HTERT-HM (cell line): ENCODE measurements around a stretch of chr11.

DNA sequence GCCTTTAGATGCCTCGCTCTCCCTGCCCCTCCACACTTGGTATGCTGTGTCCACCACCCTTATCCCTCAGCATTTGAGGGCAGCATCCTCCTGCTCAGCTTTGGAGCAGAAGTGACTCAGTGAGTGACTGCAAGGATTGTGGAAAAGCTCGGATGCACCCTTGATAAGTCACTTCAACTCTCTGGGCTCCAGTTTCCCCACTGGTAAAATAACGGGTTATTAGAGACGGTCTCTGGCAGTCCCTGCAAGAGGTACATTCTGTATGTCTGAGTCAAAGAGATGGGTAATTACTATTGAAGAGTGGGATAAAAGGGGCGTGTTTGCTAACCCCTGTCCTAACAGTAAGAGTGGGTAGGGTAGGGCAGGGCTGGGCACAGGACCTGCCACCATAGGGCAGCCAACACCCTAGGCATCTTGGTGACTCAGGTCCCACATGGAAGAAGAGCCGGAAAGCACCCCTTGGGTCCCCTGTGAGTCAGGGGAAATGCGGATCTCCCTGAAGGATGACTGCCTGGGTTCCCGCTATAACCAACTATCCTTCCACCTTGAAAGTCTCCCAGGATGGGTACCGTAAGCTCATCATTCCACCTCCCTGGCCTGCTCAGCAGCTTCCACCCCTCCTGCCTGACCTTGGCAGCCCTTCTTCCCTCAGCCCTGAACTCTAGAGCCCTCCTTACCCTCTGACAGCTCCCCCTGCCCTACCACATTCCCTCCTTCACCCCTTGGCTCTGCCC lies 7.3 kb upstream of the AHNAK start:
- RRBS = no CpG with 5 or more reads among the region's 9 CpGs

DNA sequence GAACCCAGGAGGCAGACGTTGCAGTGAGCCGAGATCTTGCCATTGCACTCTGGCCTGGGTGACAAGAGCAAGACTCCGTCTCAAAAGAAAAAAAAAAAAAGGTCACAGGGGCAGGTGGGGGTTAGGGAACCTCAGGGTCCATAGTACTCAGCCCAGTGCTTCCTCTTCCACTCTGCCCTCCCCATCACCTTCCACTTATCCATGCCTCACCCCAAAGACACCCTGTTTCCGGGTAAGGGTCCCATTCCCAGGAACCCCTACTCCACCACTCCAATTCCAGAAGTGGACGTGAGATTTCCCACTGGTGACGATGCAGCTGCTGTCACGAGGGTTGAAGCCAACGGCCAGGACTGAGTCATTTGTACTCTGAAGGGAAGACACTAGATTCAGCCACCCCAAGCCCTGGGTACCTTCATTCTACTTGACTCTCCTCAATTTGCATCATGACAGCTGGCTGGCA lies 5.1 kb downstream of the EML3 start:
- RRBS = no CpG with 5 or more reads among the region's 8 CpGs

DNA sequence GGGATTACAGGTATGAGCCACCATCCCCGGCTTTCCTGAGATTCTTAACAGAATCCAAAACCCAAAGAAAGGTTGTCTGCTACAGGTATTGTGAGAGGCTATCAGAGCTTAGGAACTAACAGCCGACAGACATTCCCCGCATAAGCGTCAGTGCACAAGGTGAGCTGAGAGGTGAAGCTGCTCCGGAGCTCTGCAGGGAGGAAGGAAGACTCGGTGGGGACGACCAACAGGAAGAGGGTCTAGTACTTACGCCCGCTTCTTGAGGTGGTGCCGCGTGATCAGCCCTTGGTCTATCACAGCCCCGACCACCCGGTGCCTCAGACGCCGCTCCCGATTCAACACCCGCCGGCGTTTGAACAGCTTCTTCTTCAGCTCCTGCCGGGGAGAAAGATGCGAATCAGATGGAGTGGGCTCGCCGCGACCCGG lies 398 bp downstream of the C11orf98 start:
- RRBS = under 1% methylated on average over 10 of the region's 25 CpGs

DNA sequence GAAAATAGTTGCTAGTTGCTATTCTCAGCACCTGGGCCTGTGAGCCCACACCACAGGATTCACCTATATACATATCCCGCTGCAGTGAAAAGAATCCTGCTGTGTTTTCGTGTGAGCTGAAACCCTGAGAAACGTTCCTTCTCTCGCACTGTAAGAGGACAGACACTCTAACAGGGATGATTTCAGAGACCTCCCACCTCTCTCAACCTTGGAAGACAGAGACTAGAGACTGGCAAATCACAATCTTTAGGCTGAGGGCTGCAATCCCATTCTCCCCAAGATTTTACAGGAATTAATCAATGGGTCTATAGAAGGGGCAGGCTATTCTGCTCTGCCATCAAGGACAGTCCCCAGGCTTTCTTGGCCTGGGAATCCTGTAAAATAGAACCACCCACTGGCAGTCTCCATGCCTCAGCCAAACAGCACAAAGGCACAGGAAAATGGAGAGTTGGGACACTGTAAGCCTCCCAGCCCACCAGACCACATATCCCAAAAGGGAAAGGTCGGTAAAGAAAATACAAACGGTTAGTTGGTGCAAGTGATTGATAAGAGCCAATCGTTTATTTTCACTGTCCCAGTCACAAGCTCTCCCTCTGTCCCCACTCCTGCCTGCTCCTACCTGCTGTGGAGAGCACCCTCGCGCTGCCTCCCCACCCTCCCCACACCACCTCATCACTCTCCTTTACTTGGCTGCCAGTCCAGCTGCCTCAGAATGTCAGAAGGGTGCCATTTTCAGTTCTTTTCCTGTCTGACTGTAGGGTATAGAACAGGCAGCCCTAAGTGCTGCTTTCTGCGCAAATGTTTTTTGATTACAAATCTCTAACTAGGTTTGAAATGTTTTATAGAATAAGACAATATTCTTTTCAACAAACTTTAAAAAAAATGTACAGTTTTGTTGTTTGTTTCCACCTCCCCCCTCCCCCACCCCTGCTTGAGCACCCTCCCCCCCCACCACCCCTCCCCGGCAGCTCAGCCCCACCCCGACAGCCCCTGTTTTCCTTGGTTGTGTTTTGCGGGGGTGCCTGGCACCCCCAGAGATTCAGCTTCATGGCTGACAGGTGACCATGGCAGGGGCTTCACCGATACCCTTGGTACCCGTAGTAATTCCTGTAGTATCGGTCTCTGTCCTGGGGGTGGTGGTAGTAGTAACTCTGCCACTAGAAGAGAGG lies 7.1 kb downstream of the GNG3 start:
- RRBS = no CpG with 5 or more reads among the region's 16 CpGs

DNA sequence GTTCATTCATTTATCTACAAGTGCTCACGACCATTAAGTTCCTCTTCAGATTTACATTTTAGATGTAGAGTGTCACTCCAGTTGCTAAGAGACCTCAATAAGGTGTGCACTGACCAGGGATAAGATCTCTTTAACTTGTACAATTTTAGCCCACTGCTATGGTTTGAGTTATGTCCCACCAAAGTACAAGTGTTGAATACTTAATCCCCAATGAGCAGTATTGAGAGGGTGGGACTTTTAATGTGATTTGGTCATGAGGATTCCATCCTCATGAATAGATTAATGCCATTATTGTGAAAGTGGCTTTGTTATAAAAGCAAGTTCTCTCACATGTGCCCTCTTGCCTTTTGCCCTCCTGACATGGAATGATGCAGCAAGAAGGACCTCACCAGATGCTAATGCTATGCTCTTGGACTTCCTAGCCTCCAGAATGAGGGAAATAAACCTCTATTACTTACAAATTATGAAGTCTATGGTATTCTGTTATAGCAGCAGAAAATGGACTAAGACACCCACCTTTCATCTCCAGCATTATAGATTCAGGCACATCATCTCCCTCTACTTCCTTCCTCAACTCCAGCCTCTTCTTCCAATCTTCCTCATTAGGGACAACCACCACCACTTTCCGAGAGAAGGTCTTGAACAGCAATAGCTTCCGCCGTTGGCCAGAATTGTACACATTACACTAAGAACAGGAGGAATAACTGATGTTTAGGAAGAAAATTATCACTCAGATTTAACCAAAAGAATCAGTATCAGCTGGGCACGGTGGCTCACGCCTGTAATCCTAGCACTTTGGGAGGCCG lies 7.5 kb downstream of the HNRNPUL2 start:
- RRBS = no CpG with 5 or more reads among the region's 7 CpGs

DNA sequence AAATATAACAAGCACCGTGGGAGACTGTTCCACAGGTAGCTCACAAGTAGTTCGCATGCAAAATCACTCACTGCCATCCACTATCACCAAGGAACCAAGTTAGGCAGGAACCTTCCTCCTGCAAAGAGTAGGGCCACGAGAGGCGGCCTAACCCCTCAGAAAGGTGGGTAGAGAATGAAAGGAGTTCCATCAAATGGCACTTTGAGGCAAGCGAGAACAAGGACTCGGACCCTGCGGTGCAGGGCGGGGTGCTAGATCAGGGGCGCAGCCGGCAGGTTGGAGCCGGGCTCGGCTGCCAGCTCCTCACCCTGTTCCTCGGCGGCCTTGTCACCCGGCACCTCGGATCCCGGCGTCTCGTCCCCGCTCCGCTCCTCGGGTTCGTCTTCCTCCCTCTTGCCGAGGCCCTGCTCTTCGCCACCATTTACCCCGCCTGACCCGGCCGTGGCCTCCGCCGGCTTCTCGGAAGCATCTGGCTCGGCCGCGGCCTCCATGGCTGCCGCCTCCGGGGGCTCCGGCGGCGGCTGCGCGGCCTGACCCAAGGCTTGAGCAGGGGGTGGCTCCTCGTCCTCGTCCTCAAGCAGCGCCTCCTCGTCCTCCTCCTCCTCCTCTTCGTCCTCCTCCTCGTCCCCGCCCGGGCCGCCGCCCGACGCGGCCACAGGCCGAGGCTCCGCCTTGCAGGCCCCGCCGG lies 801 bp downstream of the HNRNPUL2 start:
- RRBS = 2% methylated on average over 32 of the region's 58 CpGs

DNA sequence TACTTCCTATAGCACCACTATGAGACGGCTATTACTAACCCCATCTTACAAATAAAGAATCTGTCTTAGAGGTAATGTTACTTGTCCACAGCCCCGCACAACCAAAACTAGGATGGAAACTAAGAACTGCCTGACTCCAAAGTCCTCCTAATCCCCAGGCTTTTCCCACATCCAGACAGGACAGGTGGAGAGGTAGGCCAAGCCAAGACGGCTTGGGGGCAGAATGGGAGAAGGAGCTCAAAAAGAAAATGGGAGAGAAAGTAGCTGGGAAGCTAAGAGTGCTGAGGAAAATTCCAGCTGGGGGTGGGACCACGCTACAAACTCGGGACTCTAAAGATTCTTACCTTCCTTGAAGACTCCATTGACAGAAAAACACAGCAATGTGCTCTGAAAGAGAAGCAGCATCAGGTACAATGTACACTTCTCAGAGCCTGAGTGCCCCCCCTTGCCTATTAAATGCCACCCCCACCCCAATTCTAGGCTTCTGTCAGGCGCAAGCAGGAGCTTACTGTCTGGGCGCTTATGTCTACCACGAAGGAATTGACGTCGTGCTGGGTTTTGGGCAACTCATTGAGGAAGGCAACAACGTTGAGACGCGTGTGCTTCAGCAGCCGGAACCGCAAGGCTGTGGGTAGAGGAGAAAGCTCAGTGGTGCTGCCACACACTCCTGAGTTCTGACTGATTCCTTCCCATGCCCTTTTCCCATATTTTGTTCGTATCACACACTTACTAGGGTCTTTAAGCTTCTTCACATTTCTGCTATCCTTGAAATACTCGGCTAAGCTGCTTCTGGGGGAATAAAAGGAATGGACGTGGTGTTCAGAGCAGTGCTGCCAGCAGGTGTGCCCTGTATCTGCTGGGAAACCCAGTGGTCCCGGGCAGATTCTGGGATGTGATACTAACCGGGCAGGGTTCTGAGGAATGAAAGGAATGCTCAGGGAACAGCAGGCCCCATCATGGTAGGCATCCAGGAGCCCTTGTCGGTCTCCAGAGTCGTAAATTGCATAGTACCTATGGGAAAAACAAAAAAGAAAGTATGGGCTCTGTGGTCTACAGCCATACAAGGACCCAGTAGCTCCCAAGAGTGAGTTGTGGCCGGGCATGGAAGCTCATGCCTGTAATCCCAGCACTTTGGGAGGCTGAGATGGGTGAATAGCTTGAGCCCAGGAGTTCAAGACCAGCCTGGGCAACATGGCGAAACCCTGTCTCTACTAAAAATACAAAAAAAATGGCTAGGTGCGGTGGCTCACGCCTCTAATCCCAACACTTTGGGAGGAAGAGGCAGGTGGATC lies 4.2 kb upstream of the TMEM223 start:
- RRBS = 42% methylated on average over 1 of the region's 26 CpGs

- RRBS = no CpG with 5 or more reads among the region's 10 CpGs
Observed at GRCh38 chr11:62824138-62824807, 7.6 kb downstream of the STX5 start.

DNA sequence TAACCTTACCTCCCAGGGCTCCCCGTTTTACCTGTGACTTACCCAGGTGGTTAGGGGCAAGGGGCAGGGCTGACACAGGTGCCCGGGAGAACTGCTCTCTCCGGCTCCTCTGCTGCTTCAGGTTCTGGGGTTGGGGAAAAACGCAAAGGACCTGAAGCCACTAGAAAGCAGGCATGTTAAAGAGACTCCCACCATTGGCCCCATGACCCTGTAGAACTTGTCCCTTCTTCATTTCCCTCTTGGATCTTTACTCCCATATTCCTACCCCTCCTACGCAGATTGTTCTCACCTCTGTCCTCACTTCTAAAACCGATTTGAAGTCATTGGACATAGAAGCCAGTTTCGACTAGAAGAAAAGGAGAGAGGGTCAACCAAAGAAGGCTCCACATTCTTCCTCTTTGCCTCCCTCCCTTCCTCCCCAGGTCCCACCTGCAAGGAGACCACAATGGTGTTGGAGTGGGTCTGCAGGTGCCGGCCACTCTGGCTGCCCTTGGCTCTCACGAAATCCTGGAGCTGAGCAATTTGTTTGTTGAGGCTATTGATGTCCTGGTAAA lies 6.8 kb downstream of the STX5 start:
- RRBS = no CpG with 5 or more reads among the region's 9 CpGs

- RRBS = no CpG with 5 or more reads among the region's 8 CpGs
Observed at GRCh38 chr11:62833357-62834127, 1.7 kb upstream of the STX5 start.

DNA sequence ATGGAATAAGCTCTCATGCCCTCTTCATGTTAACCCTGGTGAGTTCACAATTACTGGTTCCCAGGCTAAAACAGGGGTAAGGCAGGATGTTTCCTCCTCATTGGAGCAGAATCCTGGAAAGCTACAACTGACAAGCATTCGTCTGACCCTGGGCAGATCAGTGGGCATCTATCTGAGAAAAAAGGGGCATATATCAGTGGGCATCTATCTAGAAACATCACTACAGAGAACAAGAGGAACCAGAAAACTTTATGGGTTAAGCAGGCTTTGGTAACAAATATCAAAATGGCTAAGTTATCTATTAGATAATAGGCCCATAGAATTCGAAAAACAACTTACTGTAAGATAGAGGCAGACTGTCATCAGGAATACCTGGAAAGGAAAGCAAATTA lies 14.8 kb upstream of the WDR74 start:
- RRBS = no CpG with 5 or more reads among the region's 2 CpGs

DNA sequence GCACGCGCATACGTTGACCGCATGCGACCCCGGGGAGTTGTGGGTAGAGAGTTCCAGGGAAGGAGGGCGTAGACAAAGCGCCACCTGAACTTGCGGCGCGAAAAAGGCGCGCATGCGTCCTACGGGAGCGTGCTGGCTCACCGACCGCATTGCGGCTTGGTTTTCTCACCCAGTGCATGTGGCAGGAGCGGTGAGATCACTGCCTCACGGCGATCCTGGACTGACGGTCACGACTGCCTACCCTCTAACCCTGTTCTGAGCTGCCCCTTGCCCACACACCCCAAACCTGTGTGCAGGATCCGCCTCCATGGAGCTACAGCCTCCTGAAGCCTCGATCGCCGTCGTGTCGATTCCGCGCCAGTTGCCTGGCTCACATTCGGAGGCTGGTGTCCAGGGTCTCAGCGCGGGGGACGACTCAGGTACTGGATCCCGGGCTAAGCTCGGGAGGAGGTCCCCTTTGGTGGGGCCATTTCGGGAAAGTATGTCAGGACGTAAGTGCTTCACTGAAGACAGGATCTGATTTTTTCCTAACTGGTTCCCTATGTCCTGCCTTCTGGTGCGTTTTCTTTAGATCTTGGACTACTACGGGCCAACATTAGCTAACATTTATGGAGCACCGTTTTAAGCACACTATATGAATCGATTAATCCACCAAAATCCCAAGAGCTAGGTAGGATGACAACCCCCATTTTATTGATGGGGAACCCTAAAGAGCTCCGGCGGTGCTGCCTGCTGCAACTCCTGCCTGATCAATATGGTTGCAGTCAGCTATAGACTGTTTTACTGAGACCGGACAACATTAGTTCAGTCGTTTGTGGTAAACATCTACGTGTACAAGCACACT lies 16.8 kb upstream of the WDR74 start:
- RRBS = 7% methylated on average over 9 of the region's 49 CpGs

- RRBS = no CpG with 5 or more reads among the region's 3 CpGs
Observed at GRCh38 chr11:63306048-63306542, 16.4 kb downstream of the SLC22A10 start.

DNA sequence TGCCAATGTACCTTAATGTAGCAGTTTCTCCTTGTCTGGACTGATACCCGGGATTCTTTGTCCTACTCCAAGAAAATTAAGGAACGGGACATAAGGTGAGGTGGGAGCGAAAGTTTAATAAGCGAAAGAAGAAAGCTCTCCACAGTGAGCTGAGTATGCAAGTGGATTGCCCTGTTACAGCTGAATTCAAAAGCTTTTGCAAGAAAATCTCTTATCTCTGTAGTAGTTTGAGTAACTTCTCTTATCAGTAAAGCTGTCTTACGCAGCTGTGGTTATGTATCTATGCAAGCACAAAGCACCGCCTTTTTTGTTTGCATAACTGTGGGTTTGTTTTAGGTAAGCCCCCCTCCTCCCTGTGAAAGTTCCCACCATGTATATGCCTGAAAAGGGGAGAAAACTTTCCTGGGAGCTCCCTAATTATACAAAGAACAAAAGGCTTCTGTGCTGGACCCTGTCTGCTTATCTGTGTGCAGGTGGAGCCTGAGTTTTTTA lies 672 bp upstream of the PLAAT5 start:
- RRBS = no CpG with 5 or more reads among the region's 6 CpGs

GRCh38 chr11:63534969-63535498 lies 1.6 kb upstream of the PLAAT4 start:
- RRBS = no CpG with 5 or more reads among the region's 7 CpGs

DNA sequence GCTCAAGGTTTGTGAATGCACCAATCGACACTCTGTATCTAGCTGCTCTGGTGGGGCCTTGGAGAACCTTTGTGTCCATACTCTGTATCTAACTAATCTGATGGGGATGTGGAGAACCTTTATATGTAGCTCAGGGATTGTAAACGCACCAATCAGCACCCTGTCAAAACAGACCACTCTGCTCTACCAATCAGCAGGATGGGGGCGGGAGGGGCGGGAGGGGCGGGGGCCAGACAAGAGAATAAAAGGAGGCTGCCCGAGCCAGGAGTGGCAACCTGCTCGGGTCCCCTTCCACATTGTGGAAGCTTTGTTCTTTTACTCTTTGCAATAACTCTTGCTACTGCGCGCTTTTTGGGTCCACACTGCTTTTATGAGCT lies 12.3 kb downstream of the PLAAT2 start:
- RRBS = no CpG with 5 or more reads among the region's 9 CpGs

DNA sequence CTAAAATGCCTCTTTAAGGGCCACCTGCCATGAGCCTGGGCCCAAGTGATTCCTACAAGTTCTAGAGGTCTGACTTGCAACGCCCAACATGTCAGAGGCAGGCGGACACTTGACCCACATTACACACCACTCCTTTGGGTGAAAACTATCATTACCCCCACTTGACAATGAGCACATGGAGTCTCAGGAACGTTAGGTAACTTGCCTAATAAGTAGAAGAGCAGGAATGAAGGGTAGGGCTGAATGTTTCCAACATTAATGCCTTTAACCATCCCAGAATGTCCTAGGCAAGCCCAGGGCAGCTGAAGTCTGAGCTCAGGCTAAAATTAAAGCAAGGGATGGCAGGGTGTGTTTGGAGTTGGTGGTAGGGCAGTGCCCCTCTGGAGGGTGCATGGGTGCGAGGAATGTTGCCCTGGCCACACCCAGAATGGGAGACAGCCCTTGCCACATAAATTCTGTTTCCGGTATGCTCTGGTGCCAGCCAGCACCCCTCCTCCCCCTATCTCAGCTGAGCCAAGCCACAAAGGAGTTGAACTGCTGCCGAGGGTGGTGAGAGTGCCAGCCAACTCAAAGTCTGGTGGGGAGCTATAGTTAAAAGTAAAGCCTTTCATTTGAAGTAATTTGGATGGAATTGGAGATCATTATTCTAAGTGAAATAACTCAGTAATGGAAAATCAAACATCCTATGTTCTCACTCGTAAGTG lies 2.5 kb downstream of the PLAAT2 start:
- RRBS = no CpG with 5 or more reads among the region's 7 CpGs

GRCh38 chr11:63572254-63572755 lies 9.1 kb upstream of the PLAAT2 start:
- RRBS = no CpG with 5 or more reads among the region's 2 CpGs

GRCh38 chr11:63608429-63608916 lies 5.8 kb downstream of the PLAAT3 start:
- RRBS = no CpG with 5 or more reads among the region's 5 CpGs